ENCODE measurements around a stretch of chr1.

- PRO-cap, result no peak
Measured at GRCh38 chr1:234188164-234188860, 184.9 kb upstream of the COA6 start.

GRCh38 chr1:234372466-234372839 is 803 bp upstream of the COA6 start:
- PRO-cap, result no peak

DNA sequence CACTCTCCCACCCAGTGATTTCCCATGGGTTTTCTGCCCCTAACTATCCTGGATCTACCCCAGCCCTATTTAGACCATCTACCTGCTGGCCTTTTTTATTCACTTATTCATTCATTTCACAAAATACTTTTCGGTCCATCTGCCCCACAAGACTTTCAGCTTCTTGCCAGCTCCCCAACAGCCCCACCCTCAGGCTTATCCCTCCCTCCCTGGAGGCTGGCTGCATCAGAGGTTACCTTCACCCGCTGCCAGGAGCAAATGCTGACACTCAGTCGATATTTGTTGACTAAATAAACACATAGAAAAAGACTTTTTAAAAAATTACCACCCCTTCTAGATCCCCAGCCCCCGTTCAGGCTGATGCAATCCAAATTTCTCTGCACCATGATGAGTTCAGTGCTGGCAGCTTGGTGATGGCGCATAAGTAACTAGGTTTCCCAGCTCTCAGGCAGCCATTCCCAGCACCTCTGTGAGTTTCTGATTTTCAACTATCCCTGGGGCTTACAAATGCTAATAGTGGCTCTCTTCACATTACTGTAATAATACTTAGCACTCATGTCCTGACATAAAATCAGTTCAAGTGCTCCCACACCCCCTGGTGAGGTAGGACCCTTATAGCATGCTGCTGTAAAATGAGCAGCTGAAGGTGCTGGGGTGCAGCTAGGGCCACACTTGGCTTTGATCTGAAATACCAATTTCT is 30.8 kb upstream of the TARBP1 start:
- PRO-cap, result no peak

DNA sequence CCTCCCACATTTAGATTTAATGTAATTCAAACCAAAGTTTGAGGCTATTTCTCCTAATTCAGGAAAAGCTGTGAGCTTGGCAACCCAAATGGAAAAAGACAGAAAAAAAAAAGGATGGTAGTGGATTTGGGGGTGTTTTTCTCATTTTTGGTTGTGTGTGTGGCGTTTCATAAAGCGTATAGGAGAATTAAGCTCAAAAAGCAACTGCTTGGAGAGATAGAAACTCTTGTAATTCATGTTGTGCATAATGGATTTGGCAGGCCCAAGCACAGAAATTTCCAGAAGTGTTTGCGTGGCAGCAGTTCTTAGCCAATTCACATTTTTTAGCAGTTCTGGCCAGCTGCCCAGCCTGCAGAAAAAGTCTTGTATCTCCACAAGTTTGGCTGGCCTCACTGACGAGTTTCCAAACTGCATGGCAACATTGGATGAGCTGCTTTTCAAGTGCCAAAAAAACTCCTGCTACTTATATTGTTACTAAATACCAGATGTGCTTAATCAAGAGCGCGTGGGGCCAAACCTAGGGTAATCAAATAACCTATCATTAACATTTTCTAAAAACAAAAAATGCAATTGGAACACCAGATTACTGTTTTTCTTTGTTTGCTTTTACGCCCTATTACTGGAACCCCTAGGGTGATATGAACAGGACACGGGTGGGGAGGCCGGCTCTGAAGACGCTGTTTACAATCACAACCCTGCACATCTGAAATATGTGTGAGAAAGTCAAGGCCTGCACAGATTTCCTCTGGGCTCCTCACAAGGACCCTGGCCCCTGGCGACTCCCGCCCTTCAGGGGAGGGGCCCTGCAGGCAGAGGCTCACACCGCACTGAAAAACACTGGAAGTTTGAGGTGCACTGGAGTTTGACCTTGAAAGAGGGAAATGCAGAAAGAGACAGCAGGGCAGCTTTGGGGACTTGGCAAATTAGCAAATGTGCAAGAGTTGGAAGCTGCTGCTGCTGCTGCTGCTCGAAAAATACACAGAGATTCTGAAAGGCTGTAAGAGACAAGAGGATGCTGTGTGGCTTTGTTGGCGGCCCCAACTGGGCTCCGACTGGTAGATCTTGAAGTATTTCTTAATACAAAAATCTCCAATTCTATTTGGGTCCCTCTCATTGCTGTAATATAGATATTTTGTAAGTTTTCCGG is 55.2 kb upstream of the TARBP1 start:
- PRO-cap, result no peak

GRCh38 chr1:234583732-234584916 is 25.9 kb downstream of the IRF2BP2 start:
- PRO-cap, result no peak

DNA sequence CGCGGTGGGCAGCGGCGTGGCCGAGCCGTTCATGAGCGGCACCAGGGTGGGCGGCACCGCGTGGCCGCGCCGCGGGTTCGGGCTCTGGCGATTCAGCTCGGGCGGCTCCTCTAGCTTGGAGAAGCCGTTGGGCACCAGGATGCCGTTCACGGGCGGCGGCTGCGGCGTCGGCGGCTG is 1.2 kb downstream of the IRF2BP2 start:
- PRO-cap, result no peak

DNA sequence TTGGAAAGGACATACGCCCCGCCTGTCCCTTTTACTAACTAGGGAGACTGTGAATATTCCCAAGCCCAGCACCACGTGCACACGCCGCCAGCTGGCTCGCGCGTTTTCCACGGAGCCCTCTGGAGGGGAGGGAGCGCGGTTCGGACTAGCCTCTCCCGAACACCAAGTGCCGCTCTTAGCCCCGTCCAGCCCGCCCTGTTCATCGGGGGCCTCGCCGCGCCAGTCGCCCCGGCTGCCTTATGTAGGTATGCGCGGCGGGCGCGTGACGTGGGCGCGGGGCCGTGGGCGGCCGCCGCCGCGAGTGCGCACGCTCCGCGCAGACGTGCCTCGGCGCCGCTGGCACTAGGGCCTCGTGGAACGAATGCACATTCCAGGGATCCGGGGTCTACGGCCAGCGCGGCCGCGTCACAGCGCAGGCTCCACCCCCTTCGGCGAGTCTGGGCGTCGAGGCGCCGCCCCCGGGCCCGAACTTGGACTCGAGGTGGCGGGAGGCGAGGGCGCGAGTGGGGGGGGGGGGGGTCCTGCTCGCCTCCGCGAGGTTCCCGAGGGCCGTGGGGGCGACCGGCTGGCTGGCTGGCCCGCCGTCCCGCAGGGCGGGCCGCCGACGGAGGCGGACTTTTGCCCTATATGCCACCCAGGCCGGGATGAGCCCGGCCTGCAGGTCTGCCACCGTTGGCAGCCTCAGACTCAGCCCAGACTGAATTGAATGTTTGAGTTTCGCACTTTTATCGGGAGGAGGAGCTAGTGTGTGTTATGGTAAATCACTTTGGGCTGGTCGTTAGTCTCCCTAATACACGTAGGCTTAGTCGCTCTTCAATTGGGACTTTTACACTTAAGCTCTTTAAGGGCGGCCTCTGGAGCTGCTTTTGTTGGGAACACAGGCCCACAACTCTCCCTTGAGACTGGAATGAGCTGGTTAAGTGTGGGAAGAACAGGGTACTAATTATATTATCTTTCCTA is 968 bp upstream of the IRF2BP2 start:
- PRO-cap, result bidirectional peak, plus-strand start at position 110 of the sequence, minus-strand start at position 213 of the sequence; bidirectional peak, plus-strand start at position 468 of the sequence, minus-strand start at position 409 of the sequence; bidirectional peak, plus-strand start at position 672 of the sequence, minus-strand start at position 699 of the sequence

GRCh38 chr1:234617033-234617800 is 7.2 kb upstream of the IRF2BP2 start:
- PRO-cap, result no peak

DNA sequence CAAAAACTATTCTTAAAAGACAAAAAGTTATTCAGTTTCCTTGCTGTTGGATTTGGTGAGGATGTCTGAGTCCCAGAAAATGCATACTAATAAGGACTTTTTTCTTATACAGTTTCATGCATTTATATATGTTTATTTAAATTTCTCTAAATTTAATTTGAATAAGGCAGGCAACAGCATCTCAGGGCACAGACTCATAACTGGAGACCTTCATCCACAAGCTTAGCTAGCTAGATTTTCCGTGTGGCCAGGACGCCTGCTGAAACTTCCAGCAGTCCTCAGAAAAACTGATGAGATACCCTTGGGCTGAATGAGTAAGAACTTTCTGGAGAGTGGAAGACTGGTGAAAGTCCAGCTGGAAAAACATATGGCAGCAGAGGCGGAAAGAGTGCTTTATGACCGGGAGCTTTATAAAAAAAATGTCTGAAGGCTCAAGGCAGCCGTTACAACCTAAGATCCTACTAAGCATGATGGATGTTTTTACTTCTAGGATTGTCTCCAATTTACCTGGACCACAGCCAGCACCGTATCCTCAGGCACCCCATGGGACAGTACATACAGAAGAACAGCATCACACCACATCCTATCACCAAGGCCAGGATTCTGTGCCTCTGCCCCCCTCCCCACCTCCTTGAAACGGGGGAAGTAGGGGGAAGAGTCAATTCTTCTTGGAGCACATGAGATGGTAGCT is 11.6 kb upstream of the IRF2BP2 start:
- PRO-cap, result no peak

GRCh38 chr1:234642977-234643802 is 33.2 kb upstream of the IRF2BP2 start:
- PRO-cap, result no peak

- PRO-cap, result no peak
Measured at GRCh38 chr1:234692877-234693243, 82.9 kb upstream of the IRF2BP2 start.

GRCh38 chr1:234709428-234710458 is 99.8 kb upstream of the IRF2BP2 start:
- PRO-cap, result no peak

GRCh38 chr1:234775467-234776157 is 165.6 kb upstream of the IRF2BP2 start:
- PRO-cap, result no peak

GRCh38 chr1:234851377-234852238 is 241.6 kb upstream of the IRF2BP2 start:
- PRO-cap, result no peak

GRCh38 chr1:234894201-234894580 is 234.4 kb downstream of the TOMM20 start:
- PRO-cap, result no peak

DNA sequence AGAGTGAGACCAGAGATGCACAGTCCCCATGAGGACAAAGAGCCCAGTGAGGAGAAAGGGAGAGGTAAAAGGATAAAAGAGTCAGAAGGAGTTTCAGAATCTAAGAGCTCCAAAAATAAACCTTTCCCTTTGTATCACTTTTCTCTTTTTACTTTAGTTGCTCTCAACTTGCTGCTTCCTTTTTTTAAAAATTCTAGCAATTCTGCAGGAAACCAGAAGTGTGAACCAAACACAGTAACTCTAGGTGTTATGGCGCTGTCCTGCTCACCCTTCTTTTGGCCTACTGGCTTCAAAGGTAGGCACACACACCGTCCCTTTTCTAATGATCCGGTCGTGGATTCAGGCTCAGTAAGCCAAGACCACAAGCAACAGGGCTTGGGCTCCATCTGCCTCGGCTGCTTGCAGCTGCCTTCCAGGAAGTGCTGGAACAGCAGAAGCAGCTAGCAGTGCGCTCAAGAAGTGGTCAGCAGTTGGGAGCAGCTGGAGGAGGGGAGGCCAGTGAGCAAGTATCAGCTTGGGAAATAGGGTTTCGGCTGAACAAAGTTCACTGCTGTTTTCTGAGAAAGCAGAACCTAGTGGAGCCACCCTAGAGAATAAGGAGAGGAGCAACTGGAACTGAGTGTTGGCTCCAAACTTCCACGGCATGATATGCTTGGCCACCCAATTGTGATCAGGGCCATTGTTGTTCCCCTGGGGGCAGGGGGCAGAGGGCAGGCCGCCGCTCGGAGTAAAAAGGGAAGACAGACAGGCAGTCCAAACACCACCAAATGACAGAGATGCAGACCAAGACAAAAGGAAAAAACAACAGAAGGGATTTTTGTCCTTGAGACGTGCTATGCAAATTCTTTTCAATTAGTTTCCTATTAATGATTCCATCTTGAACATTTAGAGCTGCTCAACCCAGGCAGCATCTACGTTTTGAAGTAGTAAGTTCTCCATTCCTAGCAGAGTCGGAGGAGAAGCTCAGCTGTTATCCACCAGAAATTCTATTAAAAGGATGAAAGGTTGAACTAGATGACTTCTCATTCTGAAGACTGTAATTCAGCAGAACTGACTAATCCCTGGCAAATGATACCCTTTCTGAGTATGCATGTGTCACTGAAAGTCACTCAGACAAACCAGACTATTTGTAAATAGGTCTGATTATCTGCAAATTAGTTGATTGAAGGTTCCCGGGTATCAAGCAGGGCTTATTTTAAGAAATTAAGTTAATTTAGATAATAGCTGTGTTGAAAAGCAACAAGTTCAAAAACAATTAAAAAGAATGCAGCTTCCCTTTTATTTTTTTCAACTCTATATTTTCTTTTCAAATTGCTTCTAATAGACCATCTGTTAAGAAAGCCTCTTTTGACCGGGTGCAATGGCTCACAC is 173.2 kb downstream of the TOMM20 start:
- PRO-cap, result no peak

GRCh38 chr1:234973449-234974298 is 155.0 kb downstream of the TOMM20 start:
- PRO-cap, result no peak

- PRO-cap, result no peak
Measured at GRCh38 chr1:235069407-235070768, 58.7 kb downstream of the TOMM20 start.

DNA sequence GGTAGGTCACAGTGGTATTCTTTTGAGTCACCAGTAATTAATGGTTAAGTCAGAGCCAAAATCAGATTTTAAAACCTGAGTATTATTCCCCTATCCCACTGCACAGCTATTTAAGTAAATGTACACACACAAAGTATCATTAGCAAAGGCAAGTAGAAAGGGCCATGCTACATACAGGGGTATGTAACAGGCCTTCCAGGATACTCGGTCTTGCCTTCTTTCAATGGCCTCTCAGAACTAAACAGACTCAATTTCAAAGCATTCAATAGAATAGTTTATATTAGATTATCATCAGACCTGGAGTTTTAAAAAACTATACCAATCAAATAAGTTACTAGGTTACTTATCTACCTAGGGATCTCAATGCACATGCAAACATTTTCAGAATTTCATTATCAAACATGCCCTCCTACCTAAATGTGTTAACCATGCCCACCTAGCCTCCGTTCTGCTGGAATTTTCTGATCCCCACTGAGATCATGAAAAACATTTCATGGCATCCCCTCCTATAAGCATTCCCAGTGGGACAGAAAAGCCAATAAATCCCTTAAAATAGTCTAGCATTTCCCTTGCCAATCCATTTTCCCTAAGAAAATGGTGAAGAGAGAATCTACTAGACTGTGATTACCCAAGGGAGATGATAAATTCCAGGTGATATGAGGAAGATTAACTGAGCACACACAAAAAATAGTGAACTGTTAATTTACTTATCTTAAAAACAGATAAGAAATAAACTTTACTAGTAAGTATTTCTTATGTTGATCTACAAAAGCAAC is 49.9 kb downstream of the ARID4B start:
- PRO-cap, result no peak

DNA sequence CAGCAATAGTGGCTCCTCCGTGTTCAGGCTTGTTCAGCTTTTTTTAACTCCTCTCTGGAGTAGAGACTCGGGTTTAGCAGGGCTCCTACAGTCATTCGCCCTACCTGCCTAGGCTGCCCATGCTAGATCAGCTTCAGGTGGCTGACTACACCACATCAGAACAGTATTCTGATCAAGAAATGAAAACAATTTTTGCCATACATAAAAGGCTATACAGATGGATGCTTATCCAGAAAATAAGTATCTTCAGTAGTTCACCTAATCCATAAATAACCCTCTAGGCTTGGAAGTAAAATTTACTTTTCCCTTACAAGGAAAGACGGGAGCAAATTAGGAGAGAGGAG is 14.6 kb downstream of the ARID4B start:
- PRO-cap, result no peak